Endometrial microvascular endothelial cells (primary cell): ENCODE data around the genes PPP4R1 and VAPA.

DNA sequence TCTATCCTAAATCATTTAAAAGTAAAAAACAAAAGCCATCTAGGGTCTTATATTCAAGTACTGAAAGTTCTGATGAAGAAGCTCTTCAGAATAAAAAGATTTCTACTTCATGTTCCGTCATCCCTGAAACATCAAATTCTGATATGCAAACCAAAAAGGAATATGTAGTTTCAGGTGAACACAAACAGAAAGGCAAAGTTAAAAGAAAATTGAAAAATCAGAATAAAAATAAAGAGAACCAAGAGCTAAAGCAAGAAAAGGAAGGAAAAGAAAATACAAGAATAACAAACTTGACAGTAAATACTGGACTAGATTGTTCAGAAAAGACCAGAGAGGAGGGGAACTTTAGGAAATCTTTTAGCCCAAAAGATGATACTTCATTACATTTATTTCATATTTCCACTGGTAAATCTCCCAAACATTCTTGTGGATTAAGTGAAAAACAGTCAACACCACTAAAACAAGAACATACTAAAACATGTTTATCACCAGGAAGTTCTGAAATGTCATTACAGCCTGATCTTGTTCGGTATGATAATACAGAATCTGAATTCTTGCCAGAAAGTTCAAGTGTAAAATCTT is 80.0 kb upstream of the TWSG1 start:
- RAMPAGE, long total RNA, result no peak

- RAMPAGE, long total RNA, result start-site peak on the minus strand at chr18:9614505-9614590, 395 and 73 reads in 2 replicates
These were observed at the start of gene PPP4R1 for GRCh38 chr18:9614301-9615499. PPP4R1 (minus strand) TSS chr18:9614559.

- RAMPAGE, long total RNA, result no peak
These were observed 43.8 kb upstream of the PPP4R1 start for GRCh38 chr18:9657882-9658736.

- RAMPAGE, long total RNA, result no peak
These were observed 22.9 kb upstream of the RAB31 start for GRCh38 chr18:9684842-9685885.

DNA sequence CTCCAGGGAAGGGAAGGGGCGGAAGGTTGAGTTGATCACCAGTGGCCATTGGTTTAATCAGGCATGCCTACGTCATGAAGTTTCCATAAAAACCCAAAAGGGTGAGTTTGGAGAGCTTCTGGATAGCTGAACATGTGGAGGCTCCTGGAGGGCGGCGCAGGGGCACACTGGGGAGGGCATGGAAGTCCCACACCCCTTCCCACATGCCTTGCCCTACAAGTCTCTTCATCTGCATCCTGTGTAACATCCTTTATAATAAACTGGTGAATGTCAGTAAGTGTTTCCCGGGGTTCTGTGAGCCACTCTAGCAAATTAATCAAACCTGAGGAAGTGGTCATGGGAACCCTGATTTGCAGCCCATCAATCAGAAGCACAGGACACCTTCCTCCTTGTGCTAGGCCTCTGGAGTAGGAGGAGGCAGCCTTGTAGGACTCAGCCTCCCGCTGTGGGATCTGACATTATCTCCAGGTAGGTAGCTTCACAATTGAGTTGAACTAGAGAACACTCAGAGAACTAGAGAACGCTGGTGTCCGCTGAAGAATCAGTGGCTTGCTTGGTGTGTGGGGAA is 30.4 kb downstream of the RAB31 start:
- RAMPAGE, long total RNA, result no peak

- RAMPAGE, long total RNA, result no peak
These were observed 33.8 kb downstream of the RAB31 start for GRCh38 chr18:9741522-9742668.

DNA sequence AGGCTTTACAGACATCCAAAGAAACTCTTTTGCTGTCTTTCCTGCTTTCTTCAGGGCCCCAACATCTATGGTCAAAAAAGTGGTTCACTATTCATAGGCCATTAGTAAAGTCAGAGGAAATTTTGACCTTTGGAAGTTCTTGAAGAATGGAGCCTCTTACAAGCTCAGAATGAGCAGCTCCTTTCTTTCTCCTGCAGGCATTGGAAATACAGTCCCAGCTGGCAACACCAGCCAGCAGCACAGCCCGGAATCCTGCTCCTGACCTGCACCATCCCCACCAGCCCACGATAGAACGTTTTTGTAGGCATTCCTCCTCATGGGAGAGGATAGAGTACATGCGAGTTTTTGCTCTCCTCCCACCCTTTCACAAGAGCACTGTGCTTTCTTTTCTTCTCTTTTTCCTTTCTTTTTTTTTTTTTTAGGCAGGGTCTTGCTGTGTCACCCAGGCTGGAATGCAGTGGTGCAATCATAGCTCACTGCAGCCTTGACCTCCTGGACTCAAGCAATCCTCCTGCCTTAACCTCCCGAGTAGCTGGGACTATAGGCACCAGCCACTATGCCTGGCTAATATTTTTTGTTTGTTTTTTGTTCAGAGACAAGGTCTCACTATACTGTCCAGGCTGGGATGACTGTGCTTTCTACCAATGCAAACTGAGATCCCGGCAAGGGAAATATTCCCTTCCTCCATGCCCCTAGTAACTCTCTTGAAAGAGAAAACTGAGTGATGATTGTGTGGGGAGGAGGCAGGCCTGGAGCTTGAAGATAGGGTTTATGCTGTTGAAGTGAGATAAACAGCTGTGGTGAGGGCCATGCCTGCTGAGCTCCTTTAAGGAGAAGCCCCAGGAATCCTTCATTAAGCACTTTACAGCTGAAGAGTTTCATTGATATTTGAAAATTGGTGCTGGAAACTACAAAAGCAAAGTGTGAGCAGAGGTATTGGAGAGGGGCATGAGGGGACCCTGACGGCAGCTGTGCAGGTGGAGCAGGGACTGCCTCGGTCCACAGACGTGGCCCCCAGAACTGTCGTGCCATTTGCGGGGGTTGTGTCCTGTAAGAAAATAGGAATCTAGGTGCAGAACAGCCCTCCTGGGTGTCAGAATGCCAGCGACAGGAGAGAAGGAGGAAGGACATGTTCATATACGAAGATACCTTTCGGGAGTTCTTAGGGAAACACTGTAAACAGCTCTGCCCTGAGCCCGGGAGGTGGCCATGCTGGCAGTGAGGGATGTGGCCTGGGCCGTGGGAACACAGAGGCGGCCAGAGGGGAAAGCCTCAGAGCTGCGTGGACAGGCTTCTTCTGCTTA is 82.5 kb upstream of the TXNDC2 start:
- RAMPAGE, long total RNA, result no peak

DNA sequence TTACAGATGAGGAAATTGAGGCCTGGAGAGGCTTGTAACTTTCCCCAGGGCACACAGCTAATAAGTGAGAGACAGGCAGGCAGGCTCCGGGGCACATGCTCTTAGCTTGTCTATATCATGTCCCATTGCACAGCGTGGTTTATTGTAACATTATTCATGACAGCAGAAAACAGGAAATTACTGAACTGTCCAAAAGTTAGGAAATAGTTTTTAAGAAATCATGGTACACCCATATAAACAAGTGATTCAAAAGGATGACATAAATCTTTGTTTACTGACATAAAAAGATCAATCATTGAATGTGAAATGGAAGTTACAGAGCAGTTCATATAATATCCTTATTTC is 34.3 kb upstream of the TXNDC2 start:
- RAMPAGE, long total RNA, result no peak

DNA sequence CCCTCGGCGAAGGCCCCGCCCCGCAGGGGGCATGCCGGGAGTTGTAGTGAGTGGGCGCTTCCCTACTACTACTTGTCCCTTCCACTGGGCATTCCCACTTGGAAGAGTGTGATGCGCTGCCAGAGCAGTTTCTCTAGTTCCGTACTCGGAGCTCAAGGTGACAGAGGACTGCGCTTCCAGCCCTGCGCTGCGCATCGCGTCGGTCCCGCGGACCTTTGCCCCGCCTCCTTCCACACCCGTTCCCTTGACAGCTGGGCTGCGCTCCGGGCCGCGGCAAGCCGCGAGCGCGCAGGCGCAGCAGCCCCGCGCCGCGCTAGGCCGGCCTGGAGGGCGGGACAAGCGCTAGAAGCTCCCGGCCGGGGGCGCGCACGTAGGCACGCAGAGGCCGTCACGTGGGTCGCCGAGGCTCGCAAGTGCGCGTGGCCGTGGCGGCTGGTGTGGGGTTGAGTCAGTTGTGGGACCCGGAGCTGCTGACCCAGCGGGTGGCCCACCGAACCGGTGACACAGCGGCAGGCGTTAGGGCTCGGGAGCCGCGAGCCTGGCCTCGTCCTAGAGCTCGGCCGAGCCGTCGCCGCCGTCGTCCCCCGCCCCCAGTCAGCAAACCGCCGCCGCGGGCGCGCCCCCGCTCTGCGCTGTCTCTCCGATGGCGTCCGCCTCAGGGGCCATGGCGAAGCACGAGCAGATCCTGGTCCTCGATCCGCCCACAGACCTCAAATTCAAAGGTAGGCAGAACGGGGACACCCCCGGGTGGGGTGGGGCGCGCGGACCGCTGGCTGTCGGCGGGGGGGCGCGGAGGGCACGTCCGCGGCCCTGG is at the start of gene VAPA:
Gene VAPA, plus strand, starts transcription at position 403 of the 814 bp plus-strand sequence.
- RAMPAGE, long total RNA, result start-site peak on the plus strand centred at position 417 of the sequence, 77 bp wide, 626 and 501 reads in 2 replicates; start-site peak on the plus strand centred at position 623 of the sequence, 33 bp wide, 612 and 604 reads in 2 replicates

GRCh38 chr18:9928399-9929115 is 14.7 kb downstream of the VAPA start:
- RAMPAGE, long total RNA, result no peak

DNA sequence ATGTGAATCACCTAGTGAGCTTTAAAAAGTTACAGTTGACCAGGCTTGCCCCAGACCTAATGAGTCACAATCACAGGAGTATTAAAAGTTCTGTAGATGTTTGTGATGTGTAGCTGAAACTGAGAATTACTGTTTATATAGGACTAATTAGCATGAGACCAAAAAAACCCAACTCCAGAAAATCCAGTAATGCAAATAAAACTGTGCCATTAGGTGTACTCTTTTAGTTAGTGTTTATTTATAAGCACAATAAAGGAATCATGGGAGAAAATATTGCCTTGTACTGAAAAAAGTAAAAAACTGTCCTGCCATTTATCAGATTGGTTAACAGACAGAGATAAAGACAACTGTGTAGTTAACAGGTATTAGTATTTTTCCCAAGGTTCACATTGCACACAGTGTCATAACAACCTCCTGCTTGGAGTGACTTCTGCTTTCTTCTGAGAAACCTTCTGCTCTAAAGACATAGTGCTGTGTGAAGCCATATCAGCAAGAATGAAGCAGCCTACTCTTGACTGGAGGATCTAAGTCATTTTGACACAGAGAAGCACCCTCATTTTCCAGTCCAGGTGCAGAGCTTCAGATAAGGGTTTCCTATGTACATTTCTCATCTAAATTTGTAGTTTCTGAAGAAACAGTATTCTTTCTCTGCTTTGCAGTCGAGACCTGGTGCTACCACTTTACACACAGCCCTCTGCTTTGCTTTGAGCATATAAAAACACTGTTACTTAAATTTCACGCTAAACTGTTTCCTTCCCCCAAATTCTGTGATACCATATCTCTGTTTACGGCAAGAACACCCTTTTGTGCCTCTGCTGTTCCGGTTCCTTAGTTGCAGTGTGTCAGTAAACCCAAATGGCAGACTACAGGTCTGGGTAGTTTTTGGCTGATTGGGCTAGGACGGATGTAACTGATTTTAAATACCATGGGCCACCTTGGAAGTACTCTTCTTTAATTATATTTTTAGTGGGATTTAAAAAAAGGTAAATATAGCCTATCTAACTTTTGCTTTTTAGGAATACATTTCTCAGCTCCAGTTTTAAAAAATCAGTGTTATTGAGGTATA is 39.2 kb downstream of the VAPA start:
- RAMPAGE, long total RNA, result no peak

GRCh38 chr18:9954666-9955926 is 41.3 kb downstream of the VAPA start:
- RAMPAGE, long total RNA, result no peak

DNA sequence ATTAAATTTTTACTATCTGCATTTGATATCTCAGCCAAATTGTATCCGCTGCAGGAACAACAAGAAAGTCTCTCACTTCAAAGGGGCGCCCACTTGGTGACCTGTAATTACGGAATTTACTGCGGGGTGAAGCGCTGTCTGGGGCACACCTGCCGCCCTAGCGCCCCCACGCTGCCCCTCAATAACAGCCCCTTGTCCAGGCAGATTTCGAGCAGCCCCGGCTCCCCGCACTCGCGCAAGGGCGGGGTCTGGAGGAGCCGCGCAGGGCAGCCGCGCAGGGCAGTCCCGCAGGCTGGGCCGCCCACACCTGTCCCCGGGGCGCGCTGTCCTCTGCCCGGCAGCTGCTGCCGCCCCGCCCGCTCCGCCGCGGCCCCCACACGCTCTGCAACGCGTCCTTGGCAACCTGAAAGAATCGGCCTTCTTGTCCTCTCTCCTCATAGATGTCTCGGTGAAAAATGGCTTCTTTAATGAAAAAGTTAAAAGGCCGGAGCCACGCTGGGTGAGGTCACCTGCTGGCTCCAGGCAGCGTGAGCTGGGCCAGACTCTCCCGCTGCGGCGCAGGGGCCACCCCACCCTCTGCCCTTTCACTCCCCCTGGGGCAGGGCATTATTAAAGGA is 218.0 kb downstream of the VAPA start:
- RAMPAGE, long total RNA, result no peak

GRCh38 chr18:10140828-10141476 is 227.1 kb downstream of the VAPA start:
- RAMPAGE, long total RNA, result no peak

- RAMPAGE, long total RNA, result no peak
These were observed 241.0 kb upstream of the APCDD1 start for GRCh38 chr18:10213536-10213826.

DNA sequence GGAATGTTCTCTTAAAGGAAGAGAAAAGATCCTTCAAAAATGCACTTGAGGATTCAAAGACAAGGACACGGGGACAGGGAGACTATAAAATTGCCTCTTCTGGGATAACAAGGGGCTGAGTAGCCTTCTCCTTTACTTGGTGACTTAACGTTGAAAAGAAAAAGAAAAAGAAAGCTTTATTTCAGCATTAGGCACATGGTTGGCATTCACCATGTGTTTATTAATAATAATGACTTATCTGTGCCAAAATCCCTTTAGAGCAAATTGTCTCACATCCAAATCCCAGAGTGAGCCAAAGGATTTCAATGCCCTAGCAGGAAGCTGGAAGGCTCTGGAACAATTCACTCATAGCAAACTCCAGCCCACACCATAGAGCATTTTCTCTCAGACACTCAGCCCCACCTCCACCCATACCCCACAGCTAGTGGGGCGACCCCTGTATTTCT is 100.3 kb upstream of the APCDD1 start:
- RAMPAGE, long total RNA, result no peak

- RAMPAGE, long total RNA, result no peak
These were observed 28.6 kb downstream of the APCDD1 start for GRCh38 chr18:10482631-10483858.

- RAMPAGE, long total RNA, result no peak
These were observed 7.2 kb upstream of the NAPG start for GRCh38 chr18:10518371-10519230.

GRCh38 chr18:11005395-11006104 is 143.8 kb downstream of the PIEZO2 start:
- RAMPAGE, long total RNA, result no peak

- RAMPAGE, long total RNA, result no peak
These were observed 38.9 kb downstream of the PIEZO2 start for GRCh38 chr18:11110431-11110953.